Sciatic nerve (tissue), 1 donor: ENCODE measurements around the genes CALML5 and GDI2.

- PRO-cap = no peak
Measured at GRCh38 chr10:5457187-5458228, 41.9 kb downstream of the CALML5 start.

GRCh38 chr10:5466988-5467589 lies 32.3 kb downstream of the CALML5 start:
- PRO-cap = no peak

GRCh38 chr10:5498667-5499826 lies at the start of gene CALML5:
Gene CALML5, minus strand, starts transcription at chr10:5499570.
- PRO-cap = no peak

- PRO-cap = no peak
Measured at GRCh38 chr10:5574654-5575033, 49.9 kb downstream of the CALML3 start.

DNA sequence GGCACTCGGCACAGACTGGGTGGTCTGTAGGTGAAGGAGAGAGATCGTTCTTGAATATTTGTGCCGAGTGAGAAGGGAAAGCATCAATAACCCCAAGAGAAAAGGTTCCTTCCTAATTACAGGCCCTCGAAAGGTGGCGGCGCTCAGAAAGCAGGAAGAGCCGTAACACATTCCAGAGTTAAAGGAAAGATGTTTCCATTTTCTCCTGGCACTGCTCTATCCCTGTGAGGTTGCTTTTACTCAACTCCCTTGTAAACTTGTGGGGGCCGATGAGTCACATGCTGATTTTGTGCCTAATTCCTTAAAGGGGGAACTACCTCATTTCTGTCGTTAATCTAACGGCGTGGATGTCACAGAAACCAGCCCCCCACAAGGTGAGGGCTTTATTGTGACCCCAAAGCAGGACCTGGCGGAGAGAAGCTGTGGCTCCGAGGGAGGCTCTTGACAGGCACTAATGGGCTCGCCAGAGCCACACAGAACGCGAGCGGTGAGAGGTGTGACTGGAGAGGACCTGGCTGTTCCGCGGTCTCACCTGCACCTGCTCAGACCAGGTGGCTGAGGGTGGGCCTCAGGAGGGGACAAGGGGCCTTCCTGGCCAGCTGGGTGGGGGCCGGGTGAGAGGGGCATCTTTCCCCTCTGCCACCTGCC lies 50.7 kb downstream of the CALML3 start:
- PRO-cap = no peak

DNA sequence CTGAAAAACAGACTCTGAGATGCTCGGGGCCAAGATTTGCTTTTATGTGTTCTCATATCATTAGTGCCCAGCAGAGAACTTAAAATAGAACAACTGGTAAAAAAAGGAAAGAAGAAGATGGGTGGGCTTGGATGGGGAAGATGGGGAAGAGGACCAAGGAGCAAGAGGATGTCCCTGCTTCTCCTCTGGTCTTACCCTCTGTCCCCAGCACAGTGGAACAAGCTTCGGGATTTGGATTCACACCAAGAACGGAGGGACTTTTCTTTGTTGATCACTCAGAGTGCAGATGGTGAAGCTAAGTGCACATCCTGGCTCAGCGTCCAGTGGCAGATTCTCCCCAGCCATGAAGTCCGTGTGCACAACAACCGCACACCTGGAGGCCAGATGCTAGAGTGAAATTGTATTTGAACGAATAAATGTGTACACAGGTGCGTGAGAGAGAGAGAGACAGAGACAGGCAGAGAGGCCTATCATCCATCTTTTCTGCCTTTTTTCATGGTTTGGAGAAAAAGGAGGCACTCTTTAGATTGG lies 31.6 kb downstream of the ASB13 start:
- PRO-cap = no peak

DNA sequence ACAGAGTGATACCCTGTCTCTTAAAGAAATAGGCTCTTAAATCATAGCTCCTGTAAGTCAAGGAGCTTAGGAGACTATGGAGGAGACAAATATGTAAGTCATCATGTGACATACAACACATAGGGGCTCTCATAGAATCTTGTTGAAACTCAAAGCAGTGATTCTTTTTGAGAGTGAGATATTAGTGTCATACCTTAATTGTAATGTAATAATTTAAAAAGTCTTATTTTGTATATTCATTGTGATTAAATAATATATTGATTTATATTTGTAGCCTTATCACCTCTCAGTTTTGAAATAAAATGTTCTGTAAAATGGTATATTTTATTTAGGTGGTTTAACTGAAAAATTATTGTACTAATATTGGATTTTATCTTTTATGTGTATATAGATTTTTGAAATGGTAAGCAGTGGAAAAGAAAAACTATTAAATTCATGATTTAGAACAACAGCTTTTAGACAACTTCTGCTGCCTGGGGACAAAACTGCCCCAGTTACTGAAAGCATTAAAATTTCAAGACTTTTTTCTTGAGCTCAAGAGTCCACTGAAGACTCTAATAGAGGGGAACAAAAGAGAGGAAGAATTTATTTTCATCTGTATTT lies 41.2 kb downstream of the TASOR2 start:
- PRO-cap = no peak

- PRO-cap = no peak
Measured at GRCh38 chr10:5739353-5740344, 55.0 kb downstream of the TASOR2 start.

DNA sequence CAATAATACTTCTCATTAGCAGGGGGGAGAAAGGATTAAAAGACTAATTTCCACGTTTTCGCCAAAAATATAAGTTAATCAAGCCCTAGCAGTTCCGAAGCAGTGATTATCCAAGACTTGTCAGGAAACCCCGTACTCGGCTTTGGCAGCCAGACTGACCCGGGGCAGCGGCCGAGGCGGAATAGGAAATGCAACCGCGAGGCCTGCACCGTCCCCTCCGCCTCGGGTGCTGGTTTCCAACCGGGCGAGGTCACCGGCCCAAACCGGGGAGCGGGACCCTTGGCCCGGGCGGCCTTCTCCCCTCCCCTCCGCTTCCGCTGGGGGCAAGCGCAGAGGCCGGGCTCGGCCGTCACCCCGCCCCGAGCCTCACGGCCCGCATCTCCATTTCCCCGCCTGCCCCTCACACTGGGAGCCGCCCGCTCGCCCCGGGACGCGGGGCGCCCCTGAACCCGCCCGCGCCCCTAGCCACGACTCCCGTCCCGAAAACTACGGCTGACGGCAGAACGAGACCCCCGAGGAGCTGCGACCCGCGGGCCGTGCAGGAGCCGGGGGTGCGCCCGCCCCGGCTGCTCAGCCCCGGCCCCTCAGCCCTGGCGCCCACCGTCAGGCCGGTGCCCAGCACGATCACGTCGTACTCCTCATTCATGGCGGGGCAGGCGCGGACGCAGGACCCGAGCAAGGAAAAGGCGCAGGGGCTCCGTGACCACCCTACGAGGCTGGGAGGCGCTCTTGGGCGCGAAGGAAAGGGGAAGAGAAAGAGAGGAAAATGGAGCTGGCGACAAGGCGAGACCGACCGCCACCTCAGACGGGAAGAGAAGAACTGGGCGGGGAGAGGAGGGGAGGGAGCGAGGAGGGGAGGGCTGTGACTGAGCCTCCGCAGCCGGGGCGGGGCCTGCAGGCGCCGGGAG lies at the start of gene GDI2:
Gene GDI2 (minus strand): TSS at position 822 of the 908 bp plus-strand sequence.
- PRO-cap = bidirectional peak, plus-strand start at position 152 of the sequence, minus-strand start at position 183 of the sequence; bidirectional peak, plus-strand start outside the sequence, minus-strand start at position 822 of the sequence

GRCh38 chr10:5902793-5903304 lies 12.8 kb downstream of the FBH1 start:
- PRO-cap = no peak

DNA sequence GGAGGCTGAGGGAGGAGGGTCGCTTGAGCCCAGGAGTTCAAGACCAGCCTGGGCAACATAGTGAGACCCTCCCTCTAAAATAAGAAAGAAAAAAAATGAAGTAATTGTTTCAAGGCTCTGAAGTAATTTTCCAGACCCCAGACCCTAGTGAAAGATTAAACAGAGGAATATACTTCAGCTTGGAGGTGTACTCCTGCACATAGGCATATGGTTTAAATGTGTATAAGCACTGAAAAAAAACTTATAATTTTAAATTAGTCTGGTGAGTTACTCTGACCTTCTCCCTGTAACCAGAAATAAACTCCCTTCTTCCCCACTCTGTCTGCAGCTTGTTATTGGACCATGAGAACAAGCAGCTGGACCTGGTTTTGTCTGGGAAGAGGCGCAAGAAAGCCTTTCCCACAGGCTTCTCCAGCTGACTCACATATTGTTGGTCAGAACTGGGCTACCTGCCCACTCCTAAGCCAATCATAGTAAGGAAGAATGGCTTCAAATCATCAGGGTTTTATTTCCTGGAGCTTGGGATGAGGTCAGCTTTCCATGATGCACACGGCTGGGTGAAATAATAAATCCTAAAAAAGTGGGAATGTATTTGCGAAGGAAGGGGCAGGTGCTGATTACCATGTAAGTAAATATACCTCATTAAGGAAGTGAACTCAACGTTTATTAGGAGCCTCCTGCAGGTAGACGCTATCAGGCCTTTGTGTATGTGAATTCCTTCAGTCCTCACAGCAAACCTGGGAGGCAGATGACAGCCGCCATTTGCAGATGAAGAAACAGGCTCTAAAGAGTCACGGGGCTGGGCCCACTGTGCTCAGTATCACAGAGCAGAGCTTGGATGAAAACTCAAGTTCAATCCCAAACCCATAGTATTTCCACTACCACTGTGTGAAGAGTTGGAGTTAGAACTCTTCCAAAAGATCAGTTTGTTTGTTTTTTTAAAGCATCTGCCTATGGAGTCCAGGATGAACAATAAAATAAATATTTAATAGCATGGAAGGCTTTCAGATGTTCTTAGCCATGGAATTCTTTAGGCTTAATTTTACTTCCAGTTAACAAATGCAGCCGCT lies 32.9 kb downstream of the IL15RA start:
- PRO-cap = bidirectional peak, plus-strand start at position 522 of the sequence, minus-strand start at position 344 of the sequence

DNA sequence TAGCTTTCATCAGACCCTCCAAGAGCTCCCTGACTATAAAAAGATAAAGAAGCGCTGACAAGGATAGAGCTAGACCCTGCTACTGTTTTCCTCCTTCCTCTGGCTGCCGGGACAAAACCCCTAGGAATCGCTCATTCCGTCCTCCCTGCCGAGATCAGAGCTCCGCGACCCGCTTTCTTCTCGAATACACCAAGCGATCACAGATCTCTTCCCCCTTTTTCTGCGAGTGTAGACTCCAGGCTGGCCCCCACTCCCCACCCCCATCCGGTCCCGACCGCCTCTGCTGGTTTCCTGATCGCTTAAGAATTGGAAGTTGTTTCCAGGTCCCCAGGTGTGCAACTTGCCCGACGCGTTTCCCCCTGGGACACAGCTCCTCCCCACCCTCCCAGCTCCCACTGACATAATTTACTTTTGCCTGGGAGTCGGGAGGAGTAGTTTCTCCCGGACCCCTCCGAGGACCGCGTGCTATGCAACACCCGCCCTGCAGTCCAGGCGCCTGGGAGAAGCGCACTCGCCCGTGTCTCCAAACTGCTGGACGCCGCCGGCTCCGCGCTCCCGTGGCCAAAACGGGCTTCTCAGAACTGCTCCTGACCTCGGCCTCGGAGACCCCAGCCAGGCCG lies 693 bp downstream of the IL15RA start:
- PRO-cap = bidirectional peak, plus-strand start at position 408 of the sequence, minus-strand start at position 301 of the sequence; bidirectional peak, plus-strand start at position 486 of the sequence, minus-strand start at position 494 of the sequence

DNA sequence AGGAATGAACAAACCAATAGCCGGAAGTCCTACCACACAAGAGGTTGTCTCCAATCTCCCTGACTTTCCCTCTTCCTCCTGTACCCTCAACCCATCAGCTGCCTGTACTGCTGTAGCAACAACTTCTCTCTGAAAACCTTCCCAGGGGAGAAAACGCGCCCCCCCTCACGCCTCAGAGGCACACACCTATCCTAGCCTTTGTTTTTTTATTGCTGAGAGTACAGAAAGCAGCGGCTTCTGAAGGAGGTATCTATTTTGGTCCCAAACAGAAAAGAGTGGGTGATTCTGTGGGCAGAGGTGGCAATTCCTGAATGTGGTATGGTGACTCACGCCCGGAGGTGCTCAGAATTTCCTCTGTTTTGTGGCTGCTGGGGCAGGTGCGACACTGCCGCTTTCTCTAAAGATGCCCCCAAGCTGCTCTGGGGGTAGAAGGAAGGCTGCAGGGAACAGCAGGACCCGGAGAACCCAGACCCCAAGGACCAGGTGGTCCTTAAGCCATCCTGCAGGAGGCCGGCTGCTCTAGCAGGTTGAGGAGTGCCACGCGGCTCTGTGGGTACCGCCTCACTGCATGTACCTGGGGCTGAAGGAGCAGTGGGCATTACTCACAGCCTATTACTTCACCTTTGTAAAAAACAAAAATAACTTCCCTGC lies 9.6 kb downstream of the IL2RA start:
- PRO-cap = no peak

- PRO-cap = no peak
Measured at GRCh38 chr10:6112787-6113206, 24.0 kb downstream of the RBM17 start.

GRCh38 chr10:6143500-6143928 lies 54.7 kb downstream of the RBM17 start:
- PRO-cap = no peak

GRCh38 chr10:6170320-6170930 lies 32.3 kb upstream of the PFKFB3 start:
- PRO-cap = no peak

- PRO-cap = bidirectional peak, plus-strand start at chr10:6172154, minus-strand start at chr10:6171884; bidirectional peak, plus-strand start at chr10:6172423, minus-strand start at chr10:6172439
Measured at GRCh38 chr10:6171598-6172719, 30.8 kb upstream of the PFKFB3 start.

- PRO-cap = no peak
Measured at GRCh38 chr10:6195232-6195789, 7.4 kb upstream of the PFKFB3 start.

GRCh38 chr10:6232527-6232917 lies 29.8 kb downstream of the PFKFB3 start:
- PRO-cap = no peak

DNA sequence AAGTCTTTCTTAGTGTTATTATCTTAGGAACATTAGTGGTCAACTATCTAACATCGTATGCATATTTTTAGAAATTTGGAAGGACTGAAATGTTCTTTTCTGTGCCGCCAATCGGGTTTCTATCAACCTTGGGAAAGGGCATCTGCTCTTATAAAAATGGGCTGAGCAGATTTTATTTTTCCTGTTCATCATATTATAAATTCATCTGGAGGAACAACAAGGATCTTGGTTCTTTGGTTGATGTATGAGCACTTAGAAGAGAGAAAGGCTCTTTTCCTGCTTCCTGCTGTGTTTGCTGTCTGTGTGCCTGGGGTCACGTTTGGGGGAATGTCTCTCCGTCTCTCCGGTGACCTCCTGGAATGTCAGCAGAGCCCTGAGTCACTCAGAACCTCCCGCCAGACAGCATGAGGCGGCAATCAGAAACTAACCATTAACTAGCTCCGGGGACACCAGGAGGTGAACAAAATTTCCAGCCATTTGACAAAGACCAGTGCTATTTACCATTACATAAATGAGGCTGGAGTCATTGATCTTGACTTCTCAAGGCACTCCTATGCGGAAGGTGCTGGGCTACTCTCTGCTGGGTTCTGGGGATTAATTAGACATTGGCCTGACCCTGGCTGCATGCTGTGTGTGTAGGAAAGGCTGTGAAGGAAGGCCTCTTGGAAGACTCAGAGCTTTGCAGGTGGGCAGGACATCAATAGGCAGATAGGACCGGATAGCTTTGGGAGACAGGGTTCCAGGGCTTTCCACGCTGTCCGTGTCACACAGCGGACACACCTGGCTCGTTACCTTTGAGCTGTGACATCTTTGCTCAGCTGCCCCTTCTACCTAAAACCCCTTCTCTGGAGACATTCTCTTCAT lies 76.8 kb downstream of the PFKFB3 start:
- PRO-cap = no peak